Gastrocnemius medialis (tissue), 3 donors: ENCODE results near the genes VCX, VCX2, FAM9B, GPR143, MID1 and FRMPD4.

GRCh38 chrX:2962131-2962847, 1.9 kb downstream of the ARSL start:
- PRO-cap, result no peak
- RAMPAGE, long total RNA, 3 experiments, result no peak in any of the 3 experiments

- PRO-cap, result no peak
- RAMPAGE, long total RNA, 3 experiments, result no peak in any of the 3 experiments
Measured at GRCh38 chrX:3320879-3321750, 25.3 kb downstream of the MXRA5 start.

GRCh38 chrX:7041797-7042185, 105.7 kb upstream of the STS start:
- PRO-cap, result no peak
- RAMPAGE, long total RNA, 3 experiments, result no peak in any of the 3 experiments

- PRO-cap, result no peak
- RAMPAGE, long total RNA, 3 experiments, result no peak in any of the 3 experiments
Measured at GRCh38 chrX:7172245-7172680, 24.3 kb upstream of the PUDP start.

- PRO-cap, result no peak
- RAMPAGE, long total RNA, 3 experiments, result no peak in any of the 3 experiments
Measured at GRCh38 chrX:7709921-7710334, 133.0 kb upstream of the VCX start.

DNA sequence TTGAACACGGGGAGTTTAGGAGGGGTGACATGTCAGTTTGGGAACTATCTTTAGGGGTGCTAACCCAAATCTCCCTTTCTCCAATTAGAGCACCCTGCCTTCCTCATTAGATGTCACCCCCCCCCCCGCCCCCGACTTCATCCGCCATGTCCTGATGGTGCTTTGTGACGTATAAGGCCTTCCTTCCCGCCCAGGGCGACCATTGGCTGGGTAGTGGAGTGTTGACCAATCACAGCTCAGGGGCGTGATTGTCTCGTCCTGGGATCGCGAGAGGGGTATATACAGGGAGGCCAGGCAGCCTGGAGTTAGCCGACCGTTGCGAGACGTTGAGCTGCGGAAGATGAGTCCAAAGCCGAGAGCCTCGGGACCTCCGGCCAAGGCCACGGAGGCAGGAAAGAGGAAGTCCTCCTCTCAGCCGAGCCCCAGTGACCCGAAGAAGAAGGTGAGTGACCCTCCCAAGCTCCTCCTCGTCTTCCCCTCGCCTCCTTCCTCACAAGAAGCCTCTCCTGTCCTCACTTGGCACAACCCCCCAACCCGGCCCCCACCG, at the start of gene VCX:
Gene VCX, plus strand, starts transcription at position 308 of the 547 bp plus-strand sequence.
- PRO-cap, result no peak
- RAMPAGE, long total RNA, 3 experiments, result no peak in any of the 3 experiments

GRCh38 chrX:8171211-8171613, at the start of gene VCX2:
TSS of gene VCX2 (minus strand) at chrX:8171267.
- PRO-cap, result no peak
- RAMPAGE, long total RNA, 3 experiments, result no peak in any of the 3 experiments

DNA sequence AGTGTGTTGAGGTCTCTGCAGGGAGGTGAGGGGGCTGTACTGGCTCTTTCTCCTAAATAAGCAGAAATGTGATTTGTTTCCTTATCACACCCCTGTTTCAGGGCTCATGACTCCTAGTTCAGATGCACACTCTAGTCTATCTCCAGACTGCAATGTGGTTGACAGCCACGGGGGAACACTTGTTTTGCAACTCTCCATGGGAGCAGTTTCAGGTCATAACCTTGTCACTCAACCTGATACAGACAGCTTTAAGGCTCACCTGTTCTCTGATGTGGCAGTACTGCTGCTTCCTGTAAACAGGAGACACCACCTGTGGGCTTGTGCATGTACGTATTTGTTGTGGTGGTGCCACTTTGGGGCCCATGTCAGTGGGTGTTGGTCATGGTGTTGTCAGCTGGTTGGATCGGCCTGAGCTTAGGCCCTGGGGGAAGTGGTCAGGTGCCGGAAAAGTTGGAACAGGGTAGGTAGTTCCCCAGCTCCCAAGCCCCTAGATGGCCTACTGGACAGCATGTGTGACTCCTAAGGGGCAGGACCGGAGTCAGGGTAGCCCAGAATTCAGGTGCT, 46.2 kb downstream of the FAM9B start:
- PRO-cap, result no peak
- RAMPAGE, long total RNA, 3 experiments, result no peak in any of the 3 experiments

- PRO-cap, result no peak
- RAMPAGE, long total RNA, 3 experiments, result no peak in any of the 3 experiments
Measured at GRCh38 chrX:9033974-9034291, at the start of gene FAM9B. TSS of gene FAM9B (minus strand) at chrX:9034127.

DNA sequence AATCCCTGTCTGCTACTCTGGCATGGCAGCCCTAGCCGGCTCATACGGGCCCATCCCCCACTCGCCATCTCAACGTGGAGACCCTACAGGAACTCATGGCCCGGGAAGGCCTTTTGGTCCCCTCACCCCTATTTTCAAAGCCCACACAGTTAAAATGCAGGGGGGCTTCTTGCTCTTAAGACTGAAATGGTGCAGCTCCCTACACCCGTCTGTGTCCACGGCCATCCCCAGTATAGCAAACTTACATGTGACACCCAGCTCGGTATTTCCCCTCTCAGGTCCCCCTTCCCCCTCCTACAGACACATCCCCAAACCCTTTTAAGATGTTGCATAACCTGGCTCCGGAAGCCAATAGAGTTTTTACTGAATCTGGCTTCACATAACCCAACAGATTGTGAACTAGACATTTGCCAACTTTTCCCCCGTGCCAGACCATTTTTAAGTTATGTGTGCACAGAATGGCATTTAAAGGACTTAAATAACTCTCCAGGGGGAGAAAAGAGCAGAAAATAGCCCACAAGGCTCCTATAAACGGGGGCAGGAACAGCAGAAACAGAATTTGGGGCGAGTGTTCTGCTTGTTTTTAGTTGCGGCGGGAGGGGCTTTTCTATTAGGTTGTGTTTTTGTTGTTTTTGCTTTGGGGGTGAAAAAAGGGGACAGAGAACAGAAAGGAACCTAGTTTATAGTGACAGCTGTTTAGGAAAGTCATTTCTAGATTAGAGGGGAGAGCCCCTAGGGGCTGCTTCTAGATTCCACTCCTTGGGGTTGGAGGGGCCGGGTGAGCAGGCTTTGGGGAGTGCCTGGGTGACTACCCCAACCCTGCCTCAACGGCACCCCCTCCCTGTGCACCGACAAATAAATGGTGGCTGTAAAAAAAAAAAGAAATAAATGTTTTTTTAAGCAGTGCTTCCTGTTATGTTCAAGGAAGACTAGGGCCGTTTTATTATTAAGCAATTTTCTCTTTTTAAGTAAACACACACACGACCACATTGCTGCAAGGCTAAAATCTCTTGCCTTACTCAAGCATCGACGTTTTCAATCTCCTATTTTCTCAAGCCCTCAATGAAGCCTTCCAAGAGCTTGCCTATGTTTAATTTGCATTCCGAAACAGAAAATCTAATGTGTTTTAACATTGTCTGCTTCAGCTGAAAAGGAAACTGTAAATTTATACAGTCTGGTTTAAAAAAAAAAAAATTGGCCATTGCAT, 123.6 kb upstream of the TBL1X start:
- PRO-cap, result no peak
- RAMPAGE, long total RNA, 3 experiments, result no peak in any of the 3 experiments

- PRO-cap, result no peak
- RAMPAGE, long total RNA, 3 experiments, result no peak in any of the 3 experiments
Measured at GRCh38 chrX:9604371-9605074, 139.7 kb downstream of the TBL1X start.

GRCh38 chrX:9765179-9766065, at the start of gene GPR143:
TSS of gene GPR143 (minus strand) at chrX:9765847.
- PRO-cap, result no peak
- RAMPAGE, long total RNA, 3 experiments, result no peak in any of the 3 experiments

DNA sequence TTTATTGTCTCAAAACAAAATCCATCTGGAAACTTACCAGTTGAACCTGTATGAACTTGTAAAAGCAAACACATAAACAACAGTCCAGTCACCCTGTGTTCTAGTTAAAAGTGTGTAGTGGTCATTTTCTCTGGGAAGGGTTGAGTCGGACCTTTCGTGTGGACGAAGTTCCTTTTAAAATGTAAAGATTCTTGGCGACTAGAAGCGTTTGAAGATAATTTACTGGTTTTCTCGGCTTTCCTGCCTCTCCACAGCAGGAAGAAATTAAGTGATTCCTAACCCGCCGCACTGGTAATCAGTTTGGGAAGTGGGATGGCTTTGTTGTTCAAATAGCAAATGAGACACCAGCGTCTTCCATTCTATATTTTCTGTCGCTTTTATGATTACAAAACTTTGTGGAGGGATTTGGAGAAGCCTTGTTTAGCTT, 1.2 kb downstream of the SHROOM2 start:
- PRO-cap, result no peak
- RAMPAGE, long total RNA, 3 experiments, result no peak in any of the 3 experiments

DNA sequence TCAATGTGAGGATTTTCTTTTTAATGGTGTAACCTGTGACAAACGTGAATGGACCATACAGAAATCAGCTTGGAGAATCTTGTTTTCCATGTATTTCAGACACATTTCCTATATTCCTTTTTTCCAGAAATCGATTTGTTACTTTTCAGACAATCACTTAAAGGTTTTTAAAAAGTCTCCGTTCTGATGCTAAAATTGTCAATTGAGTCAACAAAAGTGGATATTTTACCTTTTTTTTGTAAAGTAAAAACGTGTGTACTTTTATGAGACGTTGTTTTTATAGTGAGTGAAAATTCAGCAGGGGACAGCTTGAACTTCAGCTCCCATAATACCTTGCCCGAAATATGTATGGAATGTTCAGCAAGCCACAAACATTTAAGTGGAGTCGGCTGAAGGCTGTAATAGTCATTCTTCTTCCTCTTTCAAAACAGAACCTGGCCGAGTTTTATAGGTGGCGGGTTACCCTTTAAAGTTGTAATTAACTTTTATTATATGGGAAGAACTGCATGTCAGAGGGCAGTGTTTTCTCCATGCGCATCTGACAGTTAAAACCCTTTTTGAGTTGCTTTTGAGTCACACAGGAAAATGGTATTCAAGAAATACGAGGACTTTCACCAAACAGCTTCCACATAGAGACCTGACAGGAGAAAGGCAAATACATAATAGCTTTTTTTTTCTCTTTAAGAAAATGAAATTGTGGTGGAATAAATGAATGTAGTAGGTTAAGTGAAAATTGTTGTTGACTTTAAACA, 50.7 kb downstream of the CLDN34 start:
- PRO-cap, result no peak
- RAMPAGE, long total RNA, 3 experiments, result no peak in any of the 3 experiments

DNA sequence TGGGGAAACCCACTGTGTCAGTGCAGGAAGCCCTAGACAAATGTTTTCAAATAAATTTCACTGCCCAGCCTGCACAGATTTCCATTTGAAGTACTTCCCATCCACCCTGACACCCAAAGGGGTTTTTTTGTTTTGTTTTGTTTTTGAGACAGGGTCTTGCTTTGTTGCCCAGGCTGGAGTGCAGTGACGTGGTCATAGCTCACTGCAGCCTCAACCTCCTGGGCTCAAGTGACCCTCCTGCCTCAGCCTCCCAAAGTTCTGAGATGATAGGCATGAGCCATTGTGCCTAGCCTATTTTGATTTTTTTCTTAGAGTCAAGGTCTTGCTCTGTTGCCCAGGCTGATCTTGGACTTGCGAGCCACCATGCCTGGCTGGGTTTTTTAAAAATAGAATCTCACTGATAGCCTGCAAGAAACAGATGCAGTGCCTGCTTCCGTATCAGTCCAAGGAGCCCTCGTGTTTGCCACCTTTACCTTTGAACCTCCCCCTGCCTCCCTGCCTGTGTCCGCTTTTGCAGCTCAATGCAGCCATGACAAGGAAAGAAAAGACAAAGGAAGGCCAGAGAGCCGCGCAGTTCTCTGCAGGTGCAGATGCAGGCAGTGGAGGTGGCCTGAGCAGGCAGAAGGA, 13.3 kb upstream of the CLCN4 start:
- PRO-cap, result no peak
- RAMPAGE, long total RNA, 3 experiments, result no peak in any of the 3 experiments

GRCh38 chrX:10175414-10176009, 18.7 kb downstream of the CLCN4 start:
- PRO-cap, result no peak
- RAMPAGE, long total RNA, 3 experiments, result no peak in any of the 3 experiments

- PRO-cap, result unidirectional peak, minus-strand start at chrX:10620568
- RAMPAGE, long total RNA, 3 experiments, result start-site peak on the minus strand in 1 of 3 experiments, at chrX:10620460-10620471 at its widest, 5 reads per replicate
Measured at GRCh38 chrX:10620145-10620815, at the start of gene MID1. TSS of gene MID1 (minus strand) at chrX:10620585.

GRCh38 chrX:11426731-11427233, 133.6 kb downstream of the AMELX start:
- PRO-cap, result no peak
- RAMPAGE, long total RNA, 3 experiments, result no peak in any of the 3 experiments

GRCh38 chrX:12137608-12138533, at the start of gene FRMPD4:
TSS of gene FRMPD4 (plus strand) at chrX:12138473.
- PRO-cap, result no peak
- RAMPAGE, long total RNA, 3 experiments, result no peak in any of the 3 experiments

DNA sequence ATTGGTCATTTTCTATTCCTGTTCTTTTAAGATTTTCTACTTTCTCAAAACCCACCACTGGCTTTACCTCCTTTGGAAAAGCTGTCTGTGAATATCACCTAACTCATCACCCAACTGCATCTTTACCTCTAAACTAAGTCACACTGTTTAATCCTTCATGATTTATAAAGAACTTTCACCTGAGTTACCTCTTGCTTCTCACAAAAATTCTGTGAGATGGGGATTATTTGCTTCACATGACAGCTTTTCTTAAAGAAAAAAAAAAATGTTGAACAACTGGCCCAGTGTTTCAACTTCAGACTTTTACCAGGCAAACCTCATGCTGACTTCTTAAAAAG, 71.6 kb upstream of the PRPS2 start:
- PRO-cap, result no peak
- RAMPAGE, long total RNA, 3 experiments, result no peak in any of the 3 experiments